ENCODE measurements around the genes CDC42BPA and GJC2.

DNA sequence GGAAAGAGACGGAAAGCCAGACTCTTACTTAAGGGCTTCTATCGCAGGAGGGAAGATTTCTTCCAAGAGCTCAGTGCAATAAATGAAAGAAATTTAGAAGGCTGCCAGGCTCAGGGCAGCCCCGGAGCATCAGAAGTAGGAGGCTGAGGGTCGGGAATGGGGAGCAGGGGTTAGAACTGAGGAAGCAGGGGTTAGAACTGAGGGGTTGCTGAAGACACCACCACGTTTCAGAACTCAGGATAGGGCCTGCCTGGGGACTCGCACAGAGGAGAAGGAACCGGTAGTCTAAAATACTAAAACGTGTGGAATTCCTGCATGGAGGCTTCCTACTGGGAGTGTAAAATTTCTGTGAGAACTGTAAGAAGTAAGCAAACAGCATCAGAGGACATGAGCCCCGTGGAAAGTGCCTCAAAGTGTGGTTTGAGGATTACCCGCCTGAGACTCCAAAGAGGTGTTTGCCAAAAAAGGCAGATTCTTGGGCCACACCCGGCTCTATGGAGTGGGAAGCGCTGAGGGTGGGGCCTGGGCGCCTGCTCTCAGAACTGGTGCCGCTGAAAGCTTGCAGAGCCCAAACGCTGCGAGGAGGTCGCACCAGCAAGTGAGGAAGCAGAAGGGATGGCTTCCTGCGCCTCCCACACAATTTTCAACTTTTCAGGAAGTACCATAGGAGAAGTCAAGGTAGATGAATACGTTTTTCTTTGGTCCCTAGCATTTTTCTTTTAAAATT, 43.1 kb upstream of the PSEN2 start:
CAGE:
- cytosol, long polyA minus RNA, result no peak
- cytosol, long polyA plus RNA, result no peak
- long polyA plus RNA, result no peak
- nucleus, long polyA minus RNA, result no peak
- nucleus, long polyA plus RNA, result no peak

DNA sequence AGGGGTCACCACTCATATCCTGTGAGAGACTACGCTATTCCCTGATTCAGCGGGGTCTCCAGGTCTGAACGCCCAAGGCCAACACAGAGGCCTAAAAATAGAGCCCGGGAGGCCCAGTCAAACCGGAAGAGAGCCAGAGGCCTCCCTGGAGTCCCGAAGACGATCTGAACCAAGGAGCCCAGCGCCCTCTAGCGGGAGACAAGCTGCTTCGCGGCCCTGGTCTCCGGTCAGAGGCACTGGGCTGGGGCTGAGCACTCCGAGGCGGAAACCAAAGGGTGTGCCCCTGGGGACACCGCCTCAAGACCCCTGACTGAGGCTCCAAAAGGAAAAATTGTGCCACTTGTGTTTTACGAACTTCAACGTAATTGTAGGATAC, 42.4 kb upstream of the PSEN2 start:
CAGE:
- cytosol, long polyA minus RNA, result no peak
- cytosol, long polyA plus RNA, result no peak
- long polyA plus RNA, result no peak
- nucleus, long polyA minus RNA, result no peak
- nucleus, long polyA plus RNA, result no peak

DNA sequence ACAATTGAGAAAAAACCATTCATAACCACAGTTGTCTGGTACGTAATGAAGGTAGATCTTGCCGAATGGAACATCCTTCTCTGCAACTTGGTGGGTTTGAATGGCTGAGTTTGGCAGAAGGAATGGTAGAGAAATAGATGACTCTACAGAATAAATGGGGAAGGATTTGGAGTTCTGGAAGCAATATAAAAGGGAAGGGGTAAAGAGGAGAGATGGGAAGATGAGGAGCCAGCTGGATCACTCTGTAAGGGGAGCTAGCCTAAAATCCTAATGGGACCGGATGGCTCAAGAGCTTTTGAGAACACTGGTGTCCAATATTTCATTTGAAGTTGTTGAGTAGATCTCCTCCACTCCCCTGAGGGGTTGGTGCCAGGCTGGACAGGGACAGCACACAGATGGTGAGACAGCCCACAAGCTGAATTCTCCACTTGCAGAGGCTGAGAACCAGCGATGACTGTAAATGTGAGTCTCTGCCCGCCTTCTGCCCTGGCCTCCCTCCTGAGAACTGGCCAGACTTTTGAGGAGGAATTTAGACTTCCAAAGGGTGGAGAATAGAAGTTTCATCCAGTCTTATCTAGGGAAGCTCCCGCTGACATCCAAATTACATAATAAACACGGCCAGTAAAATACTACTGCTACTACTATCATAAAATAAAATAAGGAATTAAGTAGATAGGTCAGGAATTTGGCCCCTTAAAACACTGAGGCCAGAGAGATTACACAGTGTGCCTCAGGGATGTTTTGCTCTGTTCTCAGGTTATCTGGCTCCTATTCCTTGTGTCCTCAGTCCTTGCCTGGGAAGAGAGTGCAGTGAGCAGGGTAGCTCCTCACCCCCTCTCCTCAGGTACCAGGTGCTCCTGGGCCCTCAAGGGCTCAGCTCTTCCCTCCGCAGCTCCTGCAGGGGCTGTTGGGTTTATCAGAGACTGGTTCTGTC, 20.5 kb upstream of the COQ8A start:
CAGE:
- cytosol, long polyA minus RNA, result no peak
- cytosol, long polyA plus RNA, result no peak
- long polyA plus RNA, result no peak
- nucleus, long polyA minus RNA, result no peak
- nucleus, long polyA plus RNA, result no peak

DNA sequence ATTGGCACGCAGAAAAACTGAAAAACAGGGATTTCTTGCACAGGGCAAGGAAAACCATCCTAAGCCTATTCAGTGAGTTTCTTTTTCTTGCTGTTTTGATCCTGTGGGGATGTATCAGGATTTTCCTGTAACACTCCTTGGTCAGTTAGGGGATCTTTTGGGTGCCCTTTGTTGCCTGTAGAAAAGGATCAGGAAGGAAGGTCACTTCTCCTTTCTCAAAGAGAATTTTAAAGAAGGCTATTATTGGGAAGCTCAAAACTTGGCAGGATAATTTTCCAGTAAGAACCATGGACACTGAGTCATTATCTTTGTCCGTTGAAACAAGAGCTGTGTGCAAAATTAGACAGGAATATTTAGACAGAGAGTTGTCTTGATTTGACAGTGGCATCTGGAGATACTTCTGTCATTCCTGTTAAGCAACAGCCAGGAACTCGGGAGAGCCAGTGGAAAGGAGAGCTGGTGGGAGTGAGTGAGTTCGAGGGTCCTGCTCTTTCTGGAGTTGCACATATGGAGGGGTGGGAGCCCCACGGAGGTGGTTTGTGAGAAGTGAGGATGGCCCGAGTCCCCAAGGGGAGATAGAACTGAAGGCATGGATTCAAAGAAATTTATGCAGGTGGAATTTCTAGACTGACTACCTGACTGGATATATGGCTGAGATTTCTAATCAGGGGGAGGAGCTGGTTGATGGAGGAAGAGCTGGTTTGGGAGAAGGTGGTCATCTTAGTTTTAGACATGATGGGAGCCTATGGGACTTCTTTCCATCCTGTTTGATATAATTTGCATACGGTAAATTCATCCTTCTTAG, 3.0 kb downstream of the COQ8A start:
CAGE:
- cytosol, long polyA minus RNA, result no peak
- cytosol, long polyA plus RNA, result no peak
- long polyA plus RNA, result no peak
- nucleus, long polyA minus RNA, result no peak
- nucleus, long polyA plus RNA, result no peak

CAGE:
- cytosol, long polyA minus RNA, result no peak
- cytosol, long polyA plus RNA, result no peak
- long polyA plus RNA, result no peak
- nucleus, long polyA minus RNA, result no peak
- nucleus, long polyA plus RNA, result no peak
These were observed 80.4 kb downstream of the COQ8A start for GRCh38 chr1:227020322-227021031.

GRCh38 chr1:227317665-227318667, at the start of gene CDC42BPA:
Gene CDC42BPA, minus strand, starts transcription at chr1:227318492.
CAGE:
- cytosol, long polyA minus RNA, result start-site peak on the minus strand at chr1:227318320-227318389, 27 reads; start-site peak on the minus strand at chr1:227318448-227318493, 23 reads
- cytosol, long polyA plus RNA, result no peak
- long polyA plus RNA, result no peak
- nucleus, long polyA minus RNA, result start-site peak on the minus strand at chr1:227318233-227318279, 24 reads; start-site peak on the minus strand at chr1:227318333-227318370, 70 reads; start-site peak on the minus strand at chr1:227318480-227318508, 235 reads
- nucleus, long polyA plus RNA, result start-site peak on the minus strand at chr1:227318320-227318508, 57 and 75 reads in 2 replicates

DNA sequence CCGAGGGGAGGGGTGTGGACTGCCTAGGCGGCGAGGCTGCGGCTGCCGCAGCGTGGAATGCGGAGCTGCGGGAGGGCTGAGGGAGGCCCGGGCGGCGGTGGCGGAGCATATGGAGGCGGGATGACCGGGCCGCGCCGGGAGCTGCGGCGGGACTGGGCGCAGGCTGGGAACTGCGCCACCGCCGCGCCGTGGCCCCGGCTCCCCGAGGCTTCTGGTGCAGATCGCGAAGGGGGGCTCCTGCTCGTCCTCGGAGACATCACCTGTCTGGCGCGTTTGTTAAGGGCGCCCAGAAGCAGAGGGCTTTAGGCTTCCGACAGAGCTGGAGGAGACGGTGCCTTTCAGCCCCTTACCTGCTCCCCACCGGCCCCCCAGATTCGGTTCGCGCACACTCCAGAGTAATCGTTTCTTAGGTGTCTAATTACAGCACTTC, 391 bp upstream of the CDC42BPA start:
CAGE:
- cytosol, long polyA minus RNA, result no peak
- cytosol, long polyA plus RNA, result no peak
- long polyA plus RNA, result no peak
- nucleus, long polyA minus RNA, result no peak
- nucleus, long polyA plus RNA, result no peak

CAGE:
- cytosol, long polyA minus RNA, result no peak
- cytosol, long polyA plus RNA, result no peak
- long polyA plus RNA, result no peak
- nucleus, long polyA minus RNA, result no peak
- nucleus, long polyA plus RNA, result no peak
These were observed 641 bp downstream of the ARF1 start for GRCh38 chr1:228082849-228083849.

CAGE:
- cytosol, long polyA minus RNA, result no peak
- cytosol, long polyA plus RNA, result no peak
- long polyA plus RNA, result no peak
- nucleus, long polyA minus RNA, result no peak
- nucleus, long polyA plus RNA, result no peak
These were observed 5.4 kb downstream of the ARF1 start for GRCh38 chr1:228087832-228088358.

CAGE:
- cytosol, long polyA minus RNA, result no peak
- cytosol, long polyA plus RNA, result no peak
- long polyA plus RNA, result no peak
- nucleus, long polyA minus RNA, result no peak
- nucleus, long polyA plus RNA, result no peak
These were observed 5.7 kb downstream of the C1orf35 start for GRCh38 chr1:228097501-228097827.

CAGE:
- cytosol, long polyA minus RNA, result no peak
- cytosol, long polyA plus RNA, result no peak
- long polyA plus RNA, result no peak
- nucleus, long polyA minus RNA, result no peak
- nucleus, long polyA plus RNA, result no peak
These were observed 4.5 kb downstream of the C1orf35 start for GRCh38 chr1:228098342-228099330.

DNA sequence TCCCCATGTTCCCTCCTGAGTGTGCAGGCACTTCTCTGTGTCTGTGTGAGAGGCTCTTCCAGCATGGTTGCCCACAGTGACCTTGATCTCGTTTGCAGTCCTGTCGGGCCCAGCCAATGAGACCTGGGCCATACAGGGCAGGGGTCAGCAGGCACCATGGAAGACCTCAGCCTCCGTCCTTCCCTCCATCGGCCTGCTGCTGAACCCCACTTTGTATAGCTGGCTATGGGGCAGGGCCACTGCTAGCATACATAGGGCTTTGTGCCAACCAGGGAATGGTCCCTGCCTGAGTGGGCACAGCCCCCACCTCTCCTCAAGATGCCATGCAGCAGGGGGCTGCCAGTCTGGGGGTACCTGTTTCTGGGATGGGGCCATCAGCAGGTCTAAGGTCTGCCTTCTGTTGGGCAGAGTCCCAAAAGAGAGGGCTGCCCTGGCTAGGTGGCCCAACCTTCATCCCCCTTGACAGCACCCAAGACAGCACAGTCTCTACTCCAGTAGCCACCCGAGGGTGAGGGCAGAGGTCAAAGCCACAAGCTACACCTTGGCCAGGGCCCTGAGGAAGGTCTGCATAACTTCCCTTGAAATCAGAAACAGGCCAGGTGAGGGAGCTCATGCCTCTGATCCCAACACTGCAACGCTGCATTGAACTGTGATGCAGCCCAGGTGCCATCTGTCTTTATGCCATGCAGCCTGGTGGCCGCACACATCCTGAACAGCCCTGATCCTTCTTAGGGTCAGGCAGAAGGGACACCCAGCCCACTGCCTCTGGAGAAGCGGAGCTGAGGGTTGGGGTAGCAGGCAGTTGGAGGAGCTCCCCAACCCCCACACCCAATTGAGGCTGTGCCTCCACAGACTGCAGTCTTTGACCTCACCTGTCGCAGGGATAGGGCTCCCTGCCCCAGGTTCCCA, 3.5 kb downstream of the C1orf35 start:
CAGE:
- cytosol, long polyA minus RNA, result no peak
- cytosol, long polyA plus RNA, result no peak
- long polyA plus RNA, result no peak
- nucleus, long polyA minus RNA, result no peak
- nucleus, long polyA plus RNA, result no peak

CAGE:
- cytosol, long polyA minus RNA, result no peak
- cytosol, long polyA plus RNA, result no peak
- long polyA plus RNA, result no peak
- nucleus, long polyA minus RNA, result no peak
- nucleus, long polyA plus RNA, result no peak
These were observed 1.7 kb downstream of the C1orf35 start for GRCh38 chr1:228101347-228101850.

DNA sequence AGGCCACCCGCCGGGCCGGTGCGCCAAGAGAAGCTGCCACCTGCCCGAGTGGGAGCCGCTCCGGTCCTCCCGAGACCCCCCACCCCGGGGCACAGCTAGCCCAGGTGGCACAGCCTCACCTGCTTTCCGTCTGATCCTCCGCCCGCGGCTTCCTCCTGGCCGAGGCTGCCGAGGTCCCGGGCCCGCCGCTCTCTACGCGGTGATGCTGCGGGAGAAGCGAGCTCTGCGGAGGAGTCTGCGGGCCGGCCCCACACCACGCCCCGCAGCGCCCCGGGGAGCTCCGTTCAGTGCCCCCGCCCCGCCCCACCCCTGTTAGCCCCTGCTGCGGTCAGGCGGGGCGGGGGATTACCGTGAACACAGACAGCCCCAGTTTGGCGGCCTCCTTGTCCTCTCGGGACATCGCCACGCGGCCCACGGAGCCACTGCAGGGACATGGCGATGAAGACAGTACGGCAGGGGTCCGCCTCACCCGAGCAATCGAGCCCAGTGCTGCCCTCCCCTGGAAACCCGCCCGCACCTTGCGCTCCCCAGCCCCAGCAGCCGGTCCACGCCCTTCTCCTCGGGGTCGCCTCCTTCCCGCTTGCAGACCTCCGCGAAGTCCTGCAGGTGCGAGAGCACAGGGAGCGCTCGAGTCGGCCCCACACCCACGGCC, 1.0 kb downstream of the C1orf35 start:
CAGE:
- cytosol, long polyA minus RNA, result no peak
- cytosol, long polyA plus RNA, result no peak
- long polyA plus RNA, result no peak
- nucleus, long polyA minus RNA, result no peak
- nucleus, long polyA plus RNA, result no peak

GRCh38 chr1:228105807-228106219, 2.7 kb upstream of the C1orf35 start:
CAGE:
- cytosol, long polyA minus RNA, result no peak
- cytosol, long polyA plus RNA, result no peak
- long polyA plus RNA, result no peak
- nucleus, long polyA minus RNA, result no peak
- nucleus, long polyA plus RNA, result no peak

CAGE:
- cytosol, long polyA minus RNA, result no peak
- cytosol, long polyA plus RNA, result no peak
- long polyA plus RNA, result no peak
- nucleus, long polyA minus RNA, result no peak
- nucleus, long polyA plus RNA, result no peak
These were observed 174 bp upstream of the MRPL55 start for GRCh38 chr1:228109368-228109577.

DNA sequence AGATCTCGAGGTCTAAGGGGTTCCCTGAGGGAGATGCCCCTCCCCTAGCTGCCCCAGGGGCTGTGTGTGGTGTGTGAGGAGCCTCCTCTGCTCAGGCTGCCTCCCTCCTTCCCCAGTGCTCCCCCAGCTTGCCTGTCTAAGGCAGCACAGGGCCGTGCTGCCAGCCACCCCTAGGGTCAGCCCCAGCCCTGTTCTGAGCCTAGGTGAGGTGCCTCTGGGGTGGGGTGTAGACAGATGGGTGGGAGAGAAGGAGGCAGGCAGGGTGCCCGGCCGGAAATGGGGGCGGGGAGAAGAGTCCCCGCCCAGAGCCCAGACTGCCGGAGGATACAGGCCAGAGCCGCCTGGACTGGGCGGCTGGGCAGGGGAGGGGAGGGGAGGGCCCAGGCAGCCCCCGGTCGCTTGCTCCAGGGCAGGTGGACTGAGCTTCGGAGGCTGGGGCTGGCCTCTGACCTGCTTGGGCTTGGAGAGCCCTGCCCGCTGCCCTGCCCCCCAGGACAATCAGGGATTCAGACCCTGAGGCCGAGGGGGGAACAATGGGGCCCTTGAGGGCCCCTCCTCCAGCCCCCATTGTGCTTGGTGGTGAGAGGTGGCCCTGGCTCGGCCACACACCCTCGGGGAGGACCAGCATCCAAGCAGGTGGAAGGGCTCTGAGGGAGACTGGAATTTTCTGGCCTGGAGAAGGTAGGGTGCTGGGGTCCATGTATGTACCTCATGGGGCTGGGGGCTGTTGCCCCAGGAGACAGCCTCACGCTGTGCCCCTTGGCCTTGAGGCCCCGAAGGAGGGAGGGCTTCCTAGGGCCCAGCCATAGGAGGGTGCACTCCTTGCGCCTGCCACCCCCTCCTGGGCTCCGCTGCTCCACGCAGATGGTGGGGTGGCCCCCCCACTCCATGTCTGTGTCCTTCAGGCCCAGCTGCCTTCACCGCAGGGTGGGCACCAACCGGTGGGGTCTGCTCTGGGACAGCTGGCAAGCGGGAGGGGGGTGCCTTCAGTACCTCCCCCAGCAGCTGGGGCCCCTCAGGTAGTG, at the start of gene GJC2:
TSS of gene GJC2 (plus strand) at position 604 of the 1,025 bp plus-strand sequence.
CAGE:
- cytosol, long polyA minus RNA, result no peak
- cytosol, long polyA plus RNA, result no peak
- long polyA plus RNA, result no peak
- nucleus, long polyA minus RNA, result no peak
- nucleus, long polyA plus RNA, result no peak

DNA sequence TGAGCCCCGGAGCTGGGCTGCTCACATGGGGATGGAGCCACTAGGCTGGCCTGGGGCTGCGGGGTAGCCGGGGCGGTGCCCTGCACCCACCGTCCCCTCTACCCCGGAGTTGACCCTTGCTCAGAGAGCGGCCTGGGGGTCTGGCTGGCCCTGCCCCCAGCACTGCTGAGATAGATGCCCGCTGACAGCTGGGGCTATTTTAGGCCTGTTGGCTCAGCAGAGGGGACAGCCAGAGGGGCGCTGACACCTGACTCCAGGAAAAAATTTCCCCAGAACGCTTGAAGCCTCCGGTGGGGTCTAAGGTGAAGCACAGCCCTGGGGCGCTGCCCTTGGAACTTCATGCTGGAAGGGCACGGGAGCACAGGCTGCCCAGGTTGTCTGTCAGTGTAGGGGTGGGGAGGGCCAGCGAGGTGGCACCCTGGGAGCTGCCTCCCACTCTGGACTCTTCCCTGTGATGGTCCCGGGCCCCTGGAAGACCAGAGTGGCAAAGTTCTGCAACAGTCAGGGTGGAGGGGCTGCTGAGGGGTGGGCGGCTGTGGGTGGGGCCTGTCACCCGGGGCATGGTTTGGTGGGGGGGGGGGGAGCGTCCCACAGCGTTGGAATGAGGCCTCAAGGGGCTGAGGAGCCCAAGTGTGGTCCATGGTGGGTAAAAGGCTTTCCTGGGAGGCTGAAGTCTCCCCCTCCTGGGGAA, 639 bp downstream of the OBSCN start:
CAGE:
- cytosol, long polyA minus RNA, result no peak
- cytosol, long polyA plus RNA, result no peak
- long polyA plus RNA, result no peak
- nucleus, long polyA minus RNA, result no peak
- nucleus, long polyA plus RNA, result no peak

DNA sequence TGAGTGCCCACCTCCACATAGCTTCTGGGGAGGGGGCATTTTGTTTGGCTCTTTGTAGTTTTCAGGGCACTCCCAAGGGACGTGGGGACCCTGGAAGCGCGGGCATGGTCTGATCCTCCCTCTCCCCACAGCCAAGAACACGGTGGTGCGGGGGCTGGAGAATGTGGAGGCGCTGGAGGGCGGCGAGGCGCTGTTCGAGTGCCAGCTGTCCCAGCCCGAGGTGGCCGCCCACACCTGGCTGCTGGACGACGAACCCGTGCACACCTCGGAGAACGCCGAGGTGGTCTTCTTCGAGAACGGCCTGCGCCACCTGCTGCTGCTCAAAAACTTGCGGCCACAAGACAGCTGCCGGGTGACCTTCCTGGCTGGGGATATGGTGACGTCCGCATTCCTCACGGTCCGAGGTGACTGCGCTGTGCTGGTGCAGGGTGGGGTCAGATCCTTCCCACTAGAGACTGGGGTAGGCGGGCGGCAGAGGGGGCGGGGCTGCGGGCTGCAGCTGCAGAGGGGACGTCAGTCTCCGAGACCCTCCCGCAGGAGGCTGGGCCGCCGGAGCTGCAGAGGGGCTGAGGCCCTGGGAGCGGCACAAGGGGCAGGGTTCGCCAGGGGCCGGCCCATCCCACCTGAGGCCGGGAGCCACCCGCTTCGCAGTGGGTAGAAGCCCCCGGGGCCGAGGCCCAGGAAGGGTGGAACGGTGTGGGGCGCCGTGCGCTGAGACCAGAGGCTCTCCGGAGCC, 90.8 kb downstream of the TRIM11 start:
CAGE:
- cytosol, long polyA minus RNA, result no peak
- cytosol, long polyA plus RNA, result no peak
- long polyA plus RNA, result no peak
- nucleus, long polyA minus RNA, result no peak
- nucleus, long polyA plus RNA, result no peak

CAGE:
- cytosol, long polyA minus RNA, result no peak
- cytosol, long polyA plus RNA, result no peak
- long polyA plus RNA, result no peak
- nucleus, long polyA minus RNA, result no peak
- nucleus, long polyA plus RNA, result no peak
These were observed 47.8 kb downstream of the TRIM11 start for GRCh38 chr1:228358840-228359159.